REH cell (cell line): Measurements from ENCODE around the genes PCDH8, PRR20A and PRR20D.

- PRO-cap, result bidirectional peak, plus-strand start at chr13:52194584, minus-strand start at chr13:52194410
Observed at GRCh38 chr13:52194038-52194815, 34.8 kb upstream of the NEK3 start.

DNA sequence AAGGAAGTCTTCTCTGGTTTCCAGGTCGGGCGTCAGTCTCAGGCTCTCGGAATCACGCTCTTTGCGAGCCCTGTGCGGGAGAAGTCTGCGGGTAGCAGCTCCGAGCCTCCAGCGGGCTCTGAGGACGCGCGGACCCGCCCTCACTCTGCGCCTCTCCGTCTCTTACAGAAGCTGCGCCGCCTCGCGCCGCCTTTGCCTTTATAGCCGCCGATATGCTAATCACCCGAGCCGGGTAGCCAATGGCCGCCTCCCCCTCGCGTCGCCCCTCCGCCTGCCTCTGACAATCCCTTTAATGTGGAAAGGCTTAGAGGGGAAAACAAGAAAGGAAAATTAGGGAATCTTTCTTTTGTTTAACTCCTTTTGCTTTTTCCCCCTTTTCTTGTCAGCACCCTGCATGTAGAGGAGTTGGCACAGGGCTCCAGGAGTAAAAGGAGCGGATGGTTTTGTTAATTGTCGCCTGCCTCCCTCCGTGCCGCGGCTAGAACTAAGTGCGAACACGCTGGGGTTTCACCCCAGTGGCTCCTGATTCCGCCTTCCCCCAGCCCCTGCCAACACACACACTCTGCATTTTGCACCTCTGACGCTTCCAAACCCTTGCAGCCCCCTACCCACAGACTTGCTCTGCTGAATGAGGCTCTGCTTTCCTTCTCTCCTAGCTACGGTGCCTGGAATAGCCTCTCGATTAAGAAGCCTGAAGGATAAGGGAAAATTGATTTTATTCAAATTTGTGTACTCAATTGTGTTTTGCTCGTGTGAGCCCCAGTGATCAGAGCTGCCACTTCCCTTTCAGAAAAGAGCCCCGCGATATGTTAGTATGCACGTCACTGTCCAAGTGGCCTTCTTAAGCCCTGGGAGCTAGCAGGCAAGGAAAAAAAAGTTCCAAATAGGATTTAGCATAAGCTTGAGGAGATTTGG, at the start of gene PCDH8:
Gene PCDH8, minus strand, starts transcription at position 173 of the 915 bp plus-strand sequence.
- PRO-cap, result bidirectional peak, plus-strand start at position 446 of the sequence, minus-strand start at position 173 of the sequence; bidirectional peak, plus-strand start at position 556 of the sequence, minus-strand start at position 486 of the sequence

DNA sequence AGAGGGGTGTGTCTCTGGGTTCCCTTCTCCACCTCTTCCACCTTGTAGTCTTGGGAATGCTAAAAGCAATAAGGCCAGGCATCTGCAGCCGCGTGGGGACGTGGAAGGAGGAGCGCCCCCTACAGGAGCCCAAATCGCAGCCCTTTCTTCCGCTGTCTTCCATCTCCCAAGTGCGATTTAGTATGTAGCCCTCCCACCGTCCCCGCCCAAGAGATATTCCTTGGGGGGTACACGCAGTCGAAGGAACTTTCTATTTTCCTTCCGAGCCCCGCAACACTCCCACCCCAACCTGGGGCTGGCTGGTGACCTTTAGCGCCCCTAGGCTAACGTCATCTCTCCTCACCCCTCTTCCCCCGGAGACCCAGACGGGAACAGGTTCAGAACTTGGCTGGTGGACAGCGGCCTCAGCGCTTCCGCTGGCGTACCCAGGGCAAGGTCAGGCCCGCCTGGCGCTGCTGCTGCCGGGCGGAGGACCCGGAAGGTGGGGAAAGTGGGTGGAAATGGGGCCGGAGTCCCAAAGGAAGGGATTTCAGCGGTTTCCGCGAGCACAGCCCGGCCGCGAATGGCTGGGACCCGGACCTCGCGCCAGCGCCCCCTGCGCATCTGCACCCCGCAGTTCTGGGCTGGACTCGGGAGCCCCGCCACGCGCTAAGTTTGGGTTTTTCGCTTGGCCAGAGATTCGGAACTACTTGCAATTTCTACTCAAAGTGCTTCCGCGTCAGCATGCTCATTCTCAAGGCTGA, 2.1 kb upstream of the PCDH8 start:
- PRO-cap, result no peak

- PRO-cap, result no peak
Observed at GRCh38 chr13:54511244-54511829, 1482.7 kb downstream of the OLFM4 start.

- PRO-cap, result no peak
Observed at GRCh38 chr13:55293460-55293659, 1847.4 kb upstream of the PRR20A start.

GRCh38 chr13:55660031-55660633, 1480.6 kb upstream of the PRR20A start:
- PRO-cap, result no peak

DNA sequence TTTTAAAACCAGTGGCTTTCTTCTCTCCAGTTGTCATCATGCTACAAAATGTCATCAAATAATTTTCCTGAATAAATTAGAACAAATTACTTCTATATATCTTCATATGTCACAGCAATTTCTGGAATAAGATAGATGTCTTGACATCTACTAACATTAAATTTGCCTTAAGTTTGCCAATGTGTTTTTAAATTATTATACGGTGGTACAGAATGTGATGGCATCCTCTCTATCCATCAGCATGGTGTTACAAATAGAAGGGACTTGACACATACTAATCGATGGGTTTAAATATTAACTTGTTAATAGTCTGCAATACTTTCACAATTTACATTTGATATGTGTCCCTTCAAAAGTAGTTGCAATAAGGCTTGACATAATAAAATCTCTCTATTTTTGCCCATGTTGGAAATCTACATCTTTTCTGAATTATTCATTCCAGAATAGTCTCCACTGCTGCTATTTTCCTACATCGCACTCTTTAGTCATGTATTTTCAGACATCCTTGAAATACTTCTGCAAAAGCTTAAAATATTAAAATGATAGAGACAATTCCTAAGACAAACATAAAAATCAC, 65.1 kb upstream of the PRR20A start:
- PRO-cap, result no peak

DNA sequence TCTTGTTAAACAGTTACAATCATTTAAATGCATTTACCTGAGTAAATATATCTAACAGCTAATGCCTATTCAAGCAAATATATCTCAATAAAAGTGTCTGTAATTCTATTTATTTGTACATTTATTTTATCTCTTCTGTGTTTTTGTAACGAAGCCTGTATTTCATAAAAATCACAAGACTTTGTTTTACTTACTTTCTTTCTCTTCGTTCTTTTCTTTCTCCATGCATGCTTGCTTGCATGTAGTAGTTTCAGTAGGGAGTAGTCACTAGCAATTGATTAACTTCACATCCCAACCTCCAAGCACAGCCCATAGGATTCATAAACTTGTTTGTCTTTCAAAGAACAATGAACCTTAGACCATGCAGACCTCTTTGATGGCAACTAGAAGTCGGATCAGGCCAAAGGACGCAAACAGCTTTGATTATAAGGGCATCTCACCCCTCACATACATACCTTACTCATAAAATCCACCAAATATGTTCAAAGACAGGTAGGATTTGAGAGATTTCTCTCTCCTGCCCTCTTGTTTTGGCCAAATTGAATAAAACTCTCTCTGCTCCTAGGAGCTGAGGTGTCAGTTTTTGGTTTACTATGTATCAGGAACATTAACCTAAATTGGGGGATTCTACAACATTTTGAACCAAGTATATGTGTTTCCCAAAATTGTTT, 3.1 kb upstream of the PRR20A start:
- PRO-cap, result no peak

DNA sequence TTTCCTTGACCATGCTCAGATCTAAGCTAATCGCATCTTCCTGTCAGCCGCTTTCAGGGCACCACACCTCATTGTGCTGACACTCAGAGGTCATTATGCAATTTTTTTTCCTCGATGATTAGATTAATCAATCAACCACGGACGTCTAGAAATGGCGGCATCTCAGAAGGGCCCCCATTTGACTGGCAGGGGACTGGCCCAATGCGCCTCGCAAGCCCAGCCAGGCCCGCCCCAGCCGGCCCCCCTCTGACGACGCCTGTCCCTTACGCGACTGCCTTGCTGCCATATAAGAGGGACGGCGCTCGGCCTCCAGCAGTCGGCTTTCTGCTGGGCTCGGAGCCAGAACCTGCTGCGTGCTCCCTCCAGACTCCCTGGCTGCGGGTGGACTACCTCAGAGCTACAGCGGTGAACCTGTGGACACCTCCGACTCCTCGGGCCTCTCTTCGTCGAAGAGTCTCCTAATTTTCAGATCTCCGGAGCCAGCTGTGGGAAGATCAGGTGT, at the start of gene PRR20A:
Gene PRR20A, plus strand, starts transcription at position 285 of the 502 bp plus-strand sequence.
- PRO-cap, result no peak

- PRO-cap, result no peak
Observed at GRCh38 chr13:57160336-57160887, at the start of gene PRR20D. PRR20D (plus strand) TSS chr13:57160632.

GRCh38 chr13:57629720-57630567, 1.6 kb upstream of the PCDH17 start:
- PRO-cap, result no peak

- PRO-cap, result no peak
Observed at GRCh38 chr13:57860723-57861162, 229.2 kb downstream of the PCDH17 start.

DNA sequence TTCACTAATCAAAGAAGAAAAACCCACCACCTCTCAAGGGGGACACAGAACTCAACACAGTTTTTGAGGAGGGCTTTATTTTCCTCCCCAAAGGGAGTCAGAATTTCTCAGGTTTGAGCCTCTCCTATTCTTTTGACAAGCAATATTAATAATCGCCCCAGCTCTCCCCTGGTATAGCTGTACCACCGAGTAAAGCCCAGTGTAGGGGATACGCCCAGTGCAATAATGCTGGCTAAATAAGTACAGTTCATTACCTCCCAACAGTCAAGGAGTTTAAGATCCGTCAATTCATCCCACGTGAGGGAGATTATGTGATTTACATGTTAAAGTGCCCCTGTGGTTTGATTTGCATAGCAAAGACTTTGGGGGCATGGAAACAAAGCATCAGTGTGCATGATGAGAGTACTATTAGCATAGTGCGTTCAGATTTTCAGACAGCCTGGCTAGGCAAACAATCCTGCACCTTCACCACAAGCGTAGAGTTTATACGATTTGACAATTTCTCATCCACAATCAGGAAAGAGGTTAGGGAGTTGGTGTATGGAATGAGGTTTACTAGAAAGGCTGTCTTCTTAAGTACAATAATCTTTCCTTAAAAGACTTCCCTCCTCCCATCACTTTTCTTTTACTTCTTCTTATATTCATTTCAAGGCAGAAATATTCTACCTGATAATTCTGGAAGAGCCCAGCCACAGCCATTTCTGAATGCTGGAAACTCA, 754.0 kb downstream of the DIAPH3 start:
- PRO-cap, result no peak

DNA sequence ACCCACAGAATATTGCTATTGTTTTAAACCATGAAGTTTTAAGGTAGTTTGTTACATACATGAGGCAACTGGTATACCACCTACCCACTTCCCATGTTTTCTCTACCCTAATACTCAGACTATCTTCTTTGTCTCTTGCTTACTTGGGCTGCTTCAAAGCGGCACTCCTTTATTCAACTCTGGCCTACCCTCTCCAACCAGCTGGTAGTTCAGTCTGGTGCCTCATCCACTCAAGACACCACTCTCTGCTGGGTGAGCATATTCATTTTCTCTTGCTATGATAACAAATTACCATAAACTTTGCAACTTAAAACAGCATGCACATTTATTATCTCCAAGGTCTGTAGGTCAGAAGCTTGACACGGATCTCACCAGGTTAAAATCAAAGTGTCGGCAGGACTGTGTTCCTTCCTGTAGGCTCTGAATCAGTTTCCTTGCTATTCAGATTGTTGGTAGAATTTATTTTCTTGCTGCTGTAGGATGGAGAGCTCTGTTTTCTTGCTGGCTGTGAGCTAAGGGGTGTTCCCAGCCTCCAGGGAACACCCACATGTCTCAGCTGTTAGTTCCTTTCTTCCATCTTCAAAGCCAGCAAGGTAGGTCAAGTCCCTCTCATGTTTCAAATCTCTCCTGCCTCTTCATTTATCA, 666.0 kb downstream of the DIAPH3 start:
- PRO-cap, result no peak

DNA sequence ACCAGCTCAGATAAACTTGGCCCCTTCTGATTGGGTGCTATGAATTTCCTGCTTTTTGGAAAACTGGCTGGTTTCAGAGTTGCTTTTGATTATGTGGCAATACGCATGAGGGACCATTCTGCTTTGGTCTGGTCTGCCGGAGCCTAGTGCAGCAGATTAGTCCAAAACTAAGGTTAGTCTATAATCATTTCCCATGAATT, 2.1 kb upstream of the DIAPH3 start:
- PRO-cap, result no peak

DNA sequence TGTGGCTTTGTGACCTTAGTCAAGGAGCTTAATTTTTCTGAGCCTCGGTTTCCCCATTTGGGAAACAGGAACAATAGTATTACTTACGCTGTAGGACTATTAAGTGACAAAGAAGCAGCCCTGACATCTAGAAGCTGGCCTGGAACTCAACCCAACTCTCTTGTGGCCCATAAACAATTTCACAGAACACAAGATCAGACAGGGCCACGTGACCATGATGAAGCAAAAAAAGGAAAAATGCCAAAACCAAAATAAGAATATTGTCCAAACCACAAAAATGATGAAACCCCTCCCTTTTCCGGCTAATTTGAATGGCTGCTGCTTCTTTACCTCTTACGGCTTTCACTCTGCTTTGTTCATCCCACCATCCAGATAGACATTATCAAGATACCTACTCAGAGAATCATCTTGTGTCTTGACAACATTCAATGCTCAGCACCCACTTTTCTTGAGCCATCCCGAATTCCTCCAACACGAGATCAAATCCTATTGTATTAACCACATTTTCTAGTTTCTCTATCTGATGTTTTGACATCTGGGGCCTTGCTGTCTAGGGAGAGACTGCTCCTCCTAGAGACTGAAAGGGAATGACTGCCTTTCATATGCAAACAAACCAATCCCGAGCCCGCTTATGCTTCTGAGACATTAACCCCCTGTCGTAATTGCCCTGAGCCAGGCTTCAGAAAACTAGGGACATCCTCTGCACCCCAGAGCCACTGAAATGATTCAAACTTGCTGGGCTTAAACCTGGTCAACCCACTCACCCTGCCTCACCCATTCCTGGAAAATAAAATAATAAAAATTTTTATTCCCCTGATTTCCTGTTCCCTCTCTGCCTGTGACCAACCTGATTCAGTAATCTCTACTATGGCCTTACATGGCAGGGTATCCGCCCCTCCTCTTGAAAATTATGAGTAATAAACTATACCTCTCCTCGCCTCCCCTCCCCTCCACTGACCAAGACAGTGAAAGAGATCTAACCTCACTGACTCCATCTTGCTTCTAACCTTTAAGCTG, 186.4 kb downstream of the TDRD3 start:
- PRO-cap, result no peak

GRCh38 chr13:63838186-63838539, 5.3 kb upstream of the ENSG00000285566 start:
- PRO-cap, result no peak

DNA sequence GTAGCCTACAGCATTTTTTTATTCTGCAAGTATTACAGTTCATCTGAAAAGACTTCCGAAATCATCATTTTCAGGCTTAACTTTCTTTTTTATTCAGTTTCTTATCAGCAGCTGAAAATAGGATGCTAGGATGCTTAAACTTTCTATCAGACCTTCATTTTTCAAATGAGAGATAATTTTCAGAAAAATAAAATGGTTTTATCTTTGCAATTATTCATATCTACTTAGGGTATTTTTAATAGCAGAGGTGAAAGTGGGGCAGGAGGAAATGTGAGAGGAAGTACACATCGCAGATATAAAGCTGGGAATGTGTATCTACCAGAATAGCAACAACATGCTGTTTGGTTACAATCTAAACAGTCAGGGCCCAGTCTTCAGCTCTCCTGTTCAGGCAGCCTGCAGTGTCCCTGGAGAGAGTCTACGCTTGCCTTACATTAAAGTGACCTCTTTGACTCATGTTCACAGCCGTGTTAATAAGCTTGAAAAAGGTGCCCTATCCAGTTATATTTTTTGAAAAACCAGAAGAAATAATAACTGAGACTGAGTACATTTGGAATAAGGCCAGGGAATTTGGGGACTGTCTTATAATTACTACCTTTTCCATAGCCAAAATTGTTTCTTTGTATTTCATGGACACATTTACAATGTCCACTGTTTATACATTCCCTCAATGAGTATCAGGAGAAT, 82.9 kb downstream of the PCDH9 start:
- PRO-cap, result bidirectional peak, plus-strand start at position 401 of the sequence, minus-strand start at position 269 of the sequence

DNA sequence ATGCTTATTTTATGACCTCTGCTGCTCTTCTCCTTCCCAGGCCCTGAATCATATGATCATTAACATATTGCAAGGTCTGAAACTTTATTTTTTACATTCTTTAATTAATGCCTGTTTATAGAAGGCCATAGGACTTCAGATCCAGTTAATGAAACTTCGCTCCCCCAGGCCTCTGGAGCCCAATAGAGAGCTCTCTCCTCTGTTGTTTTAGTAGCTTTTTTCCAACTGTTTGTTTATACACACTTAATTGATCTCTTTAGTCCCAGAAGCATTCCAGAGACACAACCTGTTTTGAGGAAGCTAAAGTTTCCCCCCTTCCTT, 68.3 kb downstream of the DACH1 start:
- PRO-cap, result no peak

GRCh38 chr13:71852029-71852563, 14.9 kb downstream of the DACH1 start:
- PRO-cap, result no peak